ENCODE data around the genes LMNA and BGLAP.

DNA sequence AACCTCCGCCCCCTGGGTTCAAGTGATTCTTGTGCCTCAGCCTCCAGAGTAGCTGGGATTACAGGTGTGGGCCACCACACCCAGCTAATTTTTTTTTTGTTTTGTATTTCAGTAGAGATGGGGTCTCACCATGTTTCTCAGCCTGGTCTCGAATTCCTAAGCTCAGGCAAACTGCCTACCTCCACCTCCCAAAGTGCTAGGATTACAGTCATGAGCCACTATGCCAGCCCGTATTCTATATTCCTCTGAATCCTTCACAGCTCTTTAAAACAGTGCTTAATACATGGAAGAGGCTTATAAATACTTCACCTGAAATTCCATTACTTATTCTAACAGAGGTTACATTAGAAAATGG, 15.8 kb downstream of the RIT1 start:
- RRBS: no CpG with 5 or more reads among the region's 3 CpGs

GRCh38 chr1:155950868-155951549, 9.6 kb downstream of the RXFP4 start:
- RRBS: 94% methylated on average over 5 of the region's 30 CpGs

DNA sequence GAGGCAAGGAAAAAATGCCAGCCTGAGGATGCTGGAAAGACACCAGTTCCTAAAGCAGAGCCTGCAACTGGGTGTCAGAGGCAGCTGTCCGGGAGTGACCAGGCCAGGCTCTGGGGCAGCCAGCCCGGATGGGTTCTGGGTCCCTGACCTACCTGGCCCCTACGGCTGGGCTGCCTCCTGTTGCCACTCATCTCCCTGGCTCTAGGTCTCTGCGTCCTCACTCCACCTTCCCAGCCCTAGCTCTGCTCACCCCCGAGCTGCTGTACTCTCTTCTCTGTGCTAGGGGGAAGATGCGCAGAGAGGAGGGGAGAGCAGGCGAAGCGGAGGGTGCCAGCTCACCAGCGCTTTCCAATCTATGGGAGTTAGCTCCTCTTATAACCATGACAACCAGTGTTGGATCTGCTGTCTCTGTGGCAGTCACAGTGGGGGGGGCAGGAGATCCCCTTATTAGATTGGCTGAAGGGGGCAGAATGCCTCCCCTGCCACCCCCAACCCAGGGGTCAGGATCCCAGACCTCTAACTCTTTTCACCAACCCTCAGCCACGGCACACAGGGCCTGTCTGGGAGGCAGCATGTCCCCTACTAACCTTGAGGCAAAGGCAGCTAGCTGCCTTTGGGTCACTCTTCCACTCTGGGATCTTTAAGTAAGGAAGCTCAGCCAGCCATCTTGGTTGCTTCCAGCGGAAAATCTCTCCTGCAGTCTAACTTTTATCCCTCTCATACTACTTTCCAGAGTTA, 8.8 kb downstream of the ARHGEF2 start:
- RRBS: no CpG with 5 or more reads among the region's 11 CpGs

GRCh38 chr1:156002244-156002949, 18.4 kb downstream of the SSR2 start:
- RRBS: no CpG with 5 or more reads among the region's 3 CpGs

DNA sequence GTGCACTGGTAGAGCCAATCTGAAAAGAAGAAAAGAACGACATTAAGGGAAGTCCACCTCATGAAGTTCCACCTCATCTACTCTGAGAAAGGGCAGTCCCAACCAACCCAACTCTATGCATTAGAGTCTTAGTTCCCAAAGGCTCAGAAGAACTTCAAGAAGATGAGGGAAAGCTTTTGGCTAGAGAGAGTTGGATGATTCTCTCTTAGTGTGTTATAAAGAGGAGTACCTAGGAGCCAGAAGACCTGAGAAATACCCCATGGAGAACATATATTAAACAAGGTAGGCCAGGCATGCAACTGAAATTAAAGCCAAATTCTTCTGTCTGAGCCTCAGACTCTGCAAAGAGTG, 8.9 kb downstream of the SSR2 start:
- RRBS: no CpG with 5 or more reads among the region's 1 CpG

GRCh38 chr1:156074288-156075037, 7.8 kb downstream of the MEX3A start:
- RRBS: no CpG with 5 or more reads among the region's 13 CpGs

DNA sequence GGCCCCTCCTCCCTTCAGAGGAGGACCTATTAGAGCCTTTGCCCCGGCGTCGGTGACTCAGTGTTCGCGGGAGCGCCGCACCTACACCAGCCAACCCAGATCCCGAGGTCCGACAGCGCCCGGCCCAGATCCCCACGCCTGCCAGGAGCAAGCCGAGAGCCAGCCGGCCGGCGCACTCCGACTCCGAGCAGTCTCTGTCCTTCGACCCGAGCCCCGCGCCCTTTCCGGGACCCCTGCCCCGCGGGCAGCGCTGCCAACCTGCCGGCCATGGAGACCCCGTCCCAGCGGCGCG, at the start of gene LMNA:
Gene LMNA, plus strand, starts transcription at position 60 of the 292 bp plus-strand sequence.
- RRBS: 2% methylated on average over 31 of the region's 31 CpGs

GRCh38 chr1:156241976-156242365, at the start of gene BGLAP:
TSS of gene BGLAP (plus strand) at chr1:156242184.
- RRBS: no CpG with 5 or more reads among the region's 13 CpGs

GRCh38 chr1:156247298-156247598, 608 bp downstream of the PAQR6 start:
- RRBS: 51% methylated on average over 5 of the region's 8 CpGs

- RRBS: no CpG with 5 or more reads among the region's 3 CpGs
Measured at GRCh38 chr1:156379450-156379858, 10.4 kb downstream of the RHBG start.

- RRBS: no CpG with 5 or more reads among the region's 10 CpGs
Measured at GRCh38 chr1:156445846-156446377, 54.7 kb downstream of the MEF2D start.

- RRBS: no CpG with 5 or more reads among the region's 17 CpGs
Measured at GRCh38 chr1:156490079-156491244, 10.1 kb downstream of the MEF2D start.

DNA sequence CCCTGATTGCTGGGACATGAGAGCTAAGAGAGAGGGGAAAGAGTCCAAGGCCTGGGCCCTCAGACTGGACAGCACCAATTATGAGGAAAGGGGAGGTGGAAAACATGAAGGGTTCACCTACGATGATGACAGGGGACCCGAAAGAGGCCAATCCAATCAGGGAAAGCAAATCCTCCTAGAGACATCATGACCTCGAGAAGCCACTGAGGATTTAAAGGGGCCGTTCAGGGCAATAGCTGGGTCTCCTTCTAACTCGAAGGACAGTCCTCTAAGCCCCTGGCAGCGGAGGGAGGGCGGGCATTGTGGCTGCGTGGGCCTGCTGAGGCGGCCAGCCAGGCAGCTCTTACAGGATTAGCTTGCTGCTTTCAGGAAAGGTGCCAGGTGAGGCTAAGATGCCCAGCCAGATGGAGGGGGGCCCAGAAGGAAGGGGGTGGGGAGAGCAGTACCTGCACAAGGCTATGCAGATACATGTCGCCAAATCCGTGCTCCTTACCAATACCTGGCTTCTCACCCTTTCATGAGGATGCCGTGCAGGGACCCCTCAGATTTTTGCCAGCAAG, 7.3 kb downstream of the MEF2D start:
- RRBS: no CpG with 5 or more reads among the region's 12 CpGs

DNA sequence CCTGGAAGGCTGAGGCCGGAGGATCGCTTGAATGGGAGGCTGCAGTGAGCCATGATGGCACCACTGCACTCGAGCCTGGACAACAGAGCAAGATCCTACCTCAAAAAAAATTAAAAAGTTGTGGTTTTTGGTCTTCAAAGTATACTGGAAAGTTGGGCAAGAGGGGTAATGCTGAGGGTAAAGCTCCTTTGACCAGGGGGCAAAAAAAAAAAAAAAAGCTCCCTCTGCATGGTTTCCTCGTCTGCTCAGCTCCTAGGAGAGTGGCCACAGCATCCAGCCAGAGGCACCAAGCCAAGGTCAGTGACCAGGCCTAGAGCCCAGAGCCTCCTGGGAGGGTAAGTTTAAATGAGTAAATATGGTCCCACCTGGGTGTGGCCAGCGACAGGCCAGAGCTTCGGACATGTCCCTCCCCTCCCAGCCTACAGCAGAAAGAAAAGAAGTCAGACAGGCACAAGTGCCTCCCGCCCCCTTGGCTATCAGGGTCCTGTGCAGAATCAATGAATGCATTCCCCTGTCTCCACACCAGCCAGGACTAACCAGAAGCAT, 4.9 kb downstream of the MEF2D start:
- RRBS: no CpG with 5 or more reads among the region's 7 CpGs

DNA sequence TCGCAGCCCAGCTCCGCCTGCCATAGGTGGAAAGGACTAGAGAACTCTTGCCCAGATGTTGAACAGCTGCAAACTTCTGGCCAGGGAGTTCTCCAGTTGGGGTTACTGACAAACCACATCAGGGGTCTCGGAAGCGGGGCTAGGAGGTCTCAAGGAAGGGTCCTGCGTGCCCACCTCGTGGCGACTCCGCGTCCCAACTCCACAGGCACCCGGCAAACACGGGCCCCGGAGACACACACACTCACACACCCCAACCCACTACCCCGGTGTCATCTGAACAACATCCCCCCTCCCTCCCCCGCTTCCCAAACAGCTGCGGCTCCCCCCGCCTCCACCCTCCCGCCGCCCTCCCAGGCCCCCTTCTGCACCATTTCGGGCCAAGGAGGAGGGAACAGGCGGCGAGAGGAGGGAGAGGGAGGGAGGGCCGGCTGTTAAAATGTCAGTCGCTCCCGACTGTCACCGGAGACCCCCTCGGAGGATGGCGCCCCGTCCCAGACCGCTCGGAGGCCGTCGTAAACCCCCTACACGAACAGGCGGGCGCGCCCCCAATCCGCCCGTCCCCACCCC, 831 bp downstream of the MEF2D start:
- RRBS: no CpG with 5 or more reads among the region's 38 CpGs

- RRBS: 1% methylated on average over 42 of the region's 46 CpGs
Measured at GRCh38 chr1:156500856-156501317, 312 bp upstream of the MEF2D start.

DNA sequence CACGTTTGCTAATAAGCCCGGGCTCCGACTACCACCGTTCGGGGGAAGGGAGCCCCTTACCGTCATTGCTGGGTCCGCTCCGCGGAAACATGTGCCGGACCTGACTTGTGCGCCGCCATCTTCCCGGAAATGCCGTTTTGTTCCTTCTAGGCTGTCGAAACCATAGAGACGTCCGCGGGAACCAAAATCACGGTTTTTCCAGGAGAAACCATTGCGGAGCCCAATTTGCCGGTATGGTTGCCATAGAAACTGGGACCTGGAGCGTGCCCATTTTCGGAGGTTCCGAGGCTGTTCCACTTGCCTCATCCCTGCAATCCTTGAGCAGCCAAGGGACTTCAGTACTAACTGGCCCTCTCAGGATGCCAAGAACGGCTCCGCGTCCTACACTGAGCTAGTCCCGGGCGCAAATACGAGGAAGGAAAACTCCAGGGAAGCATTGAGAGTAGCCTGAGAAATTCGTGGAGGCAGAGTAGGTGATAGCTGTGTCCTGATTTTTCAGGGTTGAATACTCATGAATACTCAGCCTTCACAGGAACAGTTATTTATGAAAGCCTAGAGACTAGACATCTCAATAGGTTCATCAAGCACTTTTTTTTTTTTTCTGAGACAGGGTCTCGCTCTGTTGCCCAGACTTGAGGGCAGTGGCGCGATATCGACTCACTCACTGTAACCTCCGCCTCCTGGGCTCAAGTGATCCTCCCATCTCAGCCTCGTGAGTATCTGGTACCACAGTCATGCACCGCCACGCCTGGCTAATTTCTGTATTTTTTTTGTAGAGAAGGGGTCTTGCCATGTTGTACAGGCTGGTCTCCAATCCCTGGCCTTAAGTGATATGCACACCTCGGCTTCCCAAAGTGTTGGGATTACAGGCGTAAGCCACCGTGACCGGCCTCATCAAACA, 10.0 kb downstream of the NAXE start:
- RRBS: under 1% methylated on average over 14 of the region's 43 CpGs

- RRBS: 2% methylated on average over 11 of the region's 95 CpGs
Measured at GRCh38 chr1:156623820-156624859, 4.9 kb downstream of the HAPLN2 start.

GRCh38 chr1:156669671-156670018, 7.6 kb downstream of the NES start:
- RRBS: no CpG with 5 or more reads among the region's 4 CpGs

DNA sequence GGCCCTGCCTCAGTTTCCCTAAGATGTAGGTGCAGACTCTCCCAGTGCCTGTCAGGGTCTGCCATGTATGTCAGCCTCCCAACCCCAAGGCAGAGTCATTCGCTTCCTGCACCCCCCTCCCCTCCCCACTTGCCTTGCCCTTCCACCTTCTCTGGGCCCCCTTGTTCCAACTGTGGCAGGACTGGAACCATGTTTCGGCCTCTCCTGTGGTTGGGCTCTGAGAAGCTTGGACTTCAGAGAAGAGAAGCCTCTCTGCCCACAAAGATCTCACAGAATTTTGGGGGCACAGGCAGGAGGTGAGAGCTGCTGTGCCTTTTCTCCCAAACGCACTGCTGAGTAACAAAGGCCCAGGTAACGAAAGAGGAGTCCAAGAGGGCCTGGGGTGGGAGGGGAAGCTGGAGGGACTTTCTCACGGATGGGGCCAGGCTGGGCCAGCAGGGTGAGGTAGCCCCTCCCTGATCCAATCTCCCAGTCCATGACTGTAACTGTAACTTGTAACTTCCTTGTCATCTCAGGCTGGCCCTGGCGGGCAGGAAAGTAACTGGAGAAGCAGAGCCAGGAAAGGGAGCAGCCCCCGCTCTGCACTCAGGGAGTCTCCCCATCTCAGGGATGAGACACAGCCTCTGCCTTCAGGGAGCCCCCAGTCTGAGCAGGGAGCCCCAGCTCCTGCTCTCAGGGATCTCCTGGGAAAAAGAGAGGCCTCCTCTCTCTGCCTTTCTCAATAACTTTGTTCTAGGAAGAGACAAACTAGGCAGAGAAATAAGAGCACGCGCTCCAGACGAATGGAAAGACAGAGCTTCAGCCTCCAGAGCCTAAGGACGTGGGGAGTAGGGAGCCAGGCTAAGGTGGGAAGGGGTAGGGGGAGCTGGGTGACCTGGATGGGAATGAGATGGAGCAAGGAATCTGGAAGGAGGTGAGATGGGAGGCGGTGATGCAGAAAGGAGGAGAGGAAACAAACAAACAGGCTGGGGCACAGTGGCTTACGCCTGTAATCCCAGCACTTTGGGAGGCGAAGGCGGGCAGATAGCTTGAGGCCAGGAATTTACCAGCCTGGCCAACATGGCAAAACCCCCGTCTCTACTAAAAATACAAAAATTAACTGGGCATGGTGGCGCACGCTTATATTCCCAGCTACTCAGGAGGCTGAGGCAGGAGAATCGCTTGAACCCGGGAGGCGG, 11.1 kb downstream of the CRABP2 start:
- RRBS: no CpG with 5 or more reads among the region's 21 CpGs